T47D (cell line): Measurements from ENCODE around the gene ZDHHC21.

- RRBS = no CpG with 5 or more reads among the region's 1 CpG
These were observed 144.0 kb downstream of the MPDZ start for GRCh38 chr9:13135333-13136145.

GRCh38 chr9:13446010-13446780 lies 166.7 kb upstream of the MPDZ start:
- RRBS = no CpG with 5 or more reads among the region's 8 CpGs

- RRBS = no CpG with 5 or more reads among the region's 11 CpGs
These were observed 282.9 kb downstream of the NFIB start for GRCh38 chr9:14030856-14031658.

DNA sequence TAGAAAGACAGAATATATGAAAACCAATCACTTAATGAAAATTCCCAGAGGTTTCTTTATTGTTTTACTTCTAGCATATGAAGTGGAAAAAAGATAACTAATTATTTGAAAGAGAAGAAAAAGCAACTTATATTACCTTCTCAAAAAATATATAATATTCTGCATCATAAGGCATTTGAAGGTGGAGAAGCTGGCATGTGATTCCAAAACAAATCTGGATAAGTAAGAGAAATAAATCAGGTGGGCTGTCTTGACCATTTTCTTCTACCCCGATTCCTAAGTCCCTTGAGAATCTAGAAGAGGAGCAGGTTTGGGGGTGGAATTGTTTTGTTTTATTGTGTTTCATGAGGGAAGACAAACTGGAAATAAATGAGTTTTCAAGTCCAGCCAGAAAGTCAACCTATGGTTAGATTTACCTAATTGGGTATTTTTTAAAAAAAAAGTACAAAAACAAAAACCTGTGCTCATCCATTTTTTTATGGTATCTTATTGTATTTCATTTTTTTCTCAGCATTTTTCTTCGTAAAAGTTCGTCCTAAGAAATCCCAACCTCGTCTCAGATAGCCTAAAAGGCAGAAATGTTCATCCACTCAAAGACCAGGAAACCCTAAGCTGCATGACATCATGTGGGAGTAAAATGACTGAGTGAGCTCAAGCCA lies 70.6 kb downstream of the NFIB start:
- RRBS = no CpG with 5 or more reads among the region's 4 CpGs

GRCh38 chr9:14256519-14256960 lies 57.4 kb downstream of the NFIB start:
- RRBS = no CpG with 5 or more reads among the region's 1 CpG

DNA sequence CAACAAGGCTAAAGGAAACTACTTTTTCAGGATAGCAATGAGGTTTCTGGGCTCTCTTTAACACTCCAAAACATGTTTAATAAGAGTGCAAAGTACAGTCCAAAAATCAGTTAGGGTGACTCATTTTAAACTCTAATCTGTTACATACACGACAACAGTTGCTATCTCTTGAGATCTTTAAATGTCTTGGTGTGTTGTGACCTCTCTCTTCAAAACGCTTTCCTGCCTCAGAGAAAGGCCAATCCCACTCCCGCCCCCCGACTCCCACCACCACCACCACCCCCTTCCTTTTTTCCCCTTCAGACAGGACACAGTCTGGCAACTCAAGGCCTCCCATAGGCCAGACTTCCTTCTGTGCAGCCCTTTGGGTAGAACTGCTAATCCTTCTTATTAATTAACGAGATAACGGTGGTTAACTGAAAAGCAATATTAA lies 11.4 kb downstream of the NFIB start:
- RRBS = no CpG with 5 or more reads among the region's 6 CpGs

GRCh38 chr9:14693195-14694287 lies at the start of gene ZDHHC21:
Gene ZDHHC21 (minus strand): TSS chr9:14693432.
- RRBS = under 1% methylated on average over 15 of the region's 67 CpGs

DNA sequence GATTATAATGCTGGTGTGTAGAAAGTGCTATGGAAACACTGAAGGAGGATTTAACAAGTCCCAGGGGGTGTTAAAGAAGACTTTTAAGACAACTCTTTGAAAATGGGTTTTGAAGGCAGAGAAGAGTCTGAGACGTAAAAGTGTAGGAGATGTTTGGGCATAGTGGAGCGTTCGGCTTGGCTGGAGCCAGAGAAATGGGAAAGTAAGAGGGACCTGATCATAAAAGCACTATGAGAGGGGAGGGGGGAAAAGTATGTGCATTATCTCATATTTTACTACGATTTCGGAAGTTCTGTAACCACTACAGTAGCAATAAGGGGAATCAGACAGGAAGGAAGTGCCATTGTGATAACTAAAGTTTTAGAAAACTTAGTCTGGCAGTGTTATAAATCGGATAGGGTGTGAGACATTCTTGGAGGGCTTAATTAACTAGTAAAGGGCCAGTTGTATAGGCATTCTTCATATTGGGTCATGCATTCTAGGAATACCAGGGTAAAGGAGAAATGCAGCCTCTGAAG lies 83.7 kb upstream of the FREM1 start:
- RRBS = no CpG with 5 or more reads among the region's 6 CpGs

GRCh38 chr9:15467995-15469105 lies 42.4 kb downstream of the PSIP1 start:
- RRBS = no CpG with 5 or more reads among the region's 11 CpGs

- RRBS = no CpG with 5 or more reads among the region's 15 CpGs
These were observed 550.7 kb downstream of the CCDC171 start for GRCh38 chr9:16103418-16104035.

GRCh38 chr9:16267203-16267822 lies 603.2 kb downstream of the BNC2 start:
- RRBS = no CpG with 5 or more reads among the region's 9 CpGs

DNA sequence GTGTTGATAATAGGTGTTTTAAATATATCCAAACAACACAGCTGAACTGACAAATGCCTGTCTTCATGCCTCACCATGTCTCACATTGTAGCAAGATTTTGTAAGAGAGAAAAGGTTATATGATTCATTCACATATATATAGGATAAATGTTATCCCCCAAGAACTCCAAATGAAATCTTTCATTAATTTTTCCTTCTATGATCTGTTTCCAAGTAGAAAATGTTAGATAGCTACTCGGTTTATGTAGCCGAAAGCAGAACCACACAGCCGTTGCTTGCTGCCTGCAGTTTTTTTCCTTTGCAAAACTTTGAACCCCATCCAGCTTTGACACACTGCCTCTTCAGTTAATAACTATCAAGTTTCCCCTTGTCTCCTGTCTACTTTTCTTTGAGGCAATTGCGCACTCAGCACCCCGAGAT lies 299.2 kb downstream of the BNC2 start:
- RRBS = no CpG with 5 or more reads among the region's 5 CpGs

- RRBS = no CpG with 5 or more reads among the region's 3 CpGs
These were observed 174.3 kb downstream of the BNC2 start for GRCh38 chr9:16696135-16696676.

- RRBS = no CpG with 5 or more reads among the region's 2 CpGs
These were observed 166.2 kb downstream of the BNC2 start for GRCh38 chr9:16704372-16704650.

DNA sequence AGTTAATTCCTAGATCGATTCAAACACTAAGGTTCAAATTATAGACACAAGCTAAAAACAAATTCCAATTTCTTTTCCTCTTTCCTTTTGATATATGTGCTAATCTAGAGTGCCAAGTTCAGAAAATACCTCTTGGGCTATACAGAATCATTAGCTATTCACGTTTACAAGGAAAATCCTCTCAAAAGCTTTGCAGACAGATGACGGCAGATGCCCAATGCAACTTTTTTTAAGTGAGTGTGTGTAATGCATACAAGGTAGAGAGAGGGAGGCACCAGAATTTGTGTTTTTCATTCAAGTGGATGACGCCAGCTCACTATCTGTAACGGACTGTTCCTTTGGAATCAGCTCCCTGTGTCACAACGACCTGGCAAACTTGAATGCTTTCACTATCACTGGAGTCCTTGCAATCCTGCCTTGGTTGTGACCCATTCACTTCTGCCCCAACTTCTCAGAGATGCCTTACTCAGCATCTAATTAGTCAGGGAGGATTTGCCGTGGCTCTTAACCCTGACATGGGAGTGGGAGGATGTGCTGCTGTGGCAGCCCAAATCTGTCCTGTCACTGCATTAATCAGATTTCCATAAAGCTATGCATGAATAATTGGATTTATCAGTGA lies 148.5 kb downstream of the BNC2 start:
- RRBS = no CpG with 5 or more reads among the region's 7 CpGs

DNA sequence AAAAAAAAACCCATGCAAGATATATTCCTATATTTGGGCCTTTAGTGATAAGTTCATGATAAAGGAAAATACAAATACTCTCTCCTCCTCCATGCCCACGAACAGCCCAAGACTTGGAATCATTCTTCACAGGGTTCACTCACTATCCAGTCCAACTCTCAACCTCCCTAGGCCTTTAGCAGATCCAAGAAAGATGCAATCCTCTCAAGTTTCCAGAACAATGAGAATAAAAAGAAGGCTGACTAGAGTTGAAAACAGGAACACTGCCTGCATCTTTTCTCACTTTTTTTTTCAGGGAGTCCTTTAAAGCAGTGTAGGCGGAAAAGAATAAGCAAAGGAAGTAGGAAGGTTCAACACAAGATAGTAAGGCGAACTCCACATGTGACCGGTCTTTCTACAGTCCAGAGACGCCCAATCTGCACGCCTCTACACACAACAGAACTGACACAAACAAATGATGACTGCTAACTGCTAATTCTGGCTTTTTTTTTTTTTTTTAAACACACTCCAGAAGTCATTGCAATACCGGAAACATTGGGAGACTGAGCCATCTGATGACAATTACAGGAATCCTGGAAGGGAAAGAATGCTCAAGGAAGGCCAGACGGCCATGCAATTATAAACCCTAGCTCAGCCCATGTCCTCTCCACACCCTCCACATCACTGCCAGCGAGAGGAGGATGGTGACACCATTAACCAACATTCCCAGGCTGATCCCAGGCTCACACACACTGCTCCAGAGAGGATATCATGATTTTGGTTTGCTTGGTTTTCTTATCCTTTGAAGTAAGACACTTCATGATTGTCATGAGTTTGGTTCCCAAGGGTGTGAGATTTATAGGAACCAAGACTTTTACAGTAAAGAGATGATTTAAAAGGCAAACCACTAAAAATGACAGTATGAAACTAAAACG lies 75.3 kb downstream of the BNC2 start:
- RRBS = no CpG with 5 or more reads among the region's 10 CpGs

DNA sequence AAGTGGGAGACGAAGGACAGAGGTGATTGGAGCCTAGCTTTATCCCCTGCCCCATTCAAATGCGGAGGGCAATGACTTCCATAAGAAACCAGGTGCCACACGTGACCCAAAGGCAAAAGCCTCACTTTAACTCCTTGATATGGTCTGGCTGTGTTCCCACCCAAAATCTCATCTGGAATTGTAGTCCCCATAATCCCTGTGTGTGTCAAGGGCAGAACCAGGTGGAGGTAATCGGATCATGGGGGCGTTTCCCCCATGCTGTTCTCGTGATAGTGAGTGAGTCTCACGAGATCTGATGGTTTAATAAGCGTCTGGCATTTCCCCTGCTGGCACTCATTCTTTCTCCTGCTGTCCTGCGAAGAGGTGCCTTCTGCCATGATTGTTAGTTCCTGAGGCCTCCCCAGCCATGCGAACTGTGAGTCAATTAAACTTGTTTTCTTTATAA lies 113.1 kb upstream of the BNC2 start:
- RRBS = no CpG with 5 or more reads among the region's 10 CpGs

- RRBS = no CpG with 5 or more reads among the region's 3 CpGs
These were observed 155.8 kb upstream of the SH3GL2 start for GRCh38 chr9:17423033-17423526.

DNA sequence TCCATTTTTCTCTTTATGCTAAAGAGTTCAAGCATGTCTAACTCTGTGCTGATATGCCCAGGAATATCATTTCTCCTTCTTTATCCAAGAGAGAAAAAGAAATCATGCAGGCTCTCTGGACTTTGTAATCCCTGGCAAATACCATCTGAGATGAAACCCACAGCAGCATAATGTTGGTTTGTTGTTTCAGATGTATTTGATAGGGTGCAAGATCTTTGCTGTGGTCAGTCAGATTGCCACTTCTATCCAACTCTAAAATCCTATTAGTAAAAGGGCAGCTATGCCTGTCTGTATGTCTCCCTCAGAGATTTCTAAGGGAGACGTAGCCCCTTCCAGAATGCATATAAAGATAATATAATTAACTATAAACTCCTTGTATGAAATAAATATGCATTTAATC lies 80.2 kb upstream of the SH3GL2 start:
- RRBS = no CpG with 5 or more reads among the region's 1 CpG